Astrocyte (in vitro differentiated cells and primary cell): ENCODE data around the gene CAT.

DNA sequence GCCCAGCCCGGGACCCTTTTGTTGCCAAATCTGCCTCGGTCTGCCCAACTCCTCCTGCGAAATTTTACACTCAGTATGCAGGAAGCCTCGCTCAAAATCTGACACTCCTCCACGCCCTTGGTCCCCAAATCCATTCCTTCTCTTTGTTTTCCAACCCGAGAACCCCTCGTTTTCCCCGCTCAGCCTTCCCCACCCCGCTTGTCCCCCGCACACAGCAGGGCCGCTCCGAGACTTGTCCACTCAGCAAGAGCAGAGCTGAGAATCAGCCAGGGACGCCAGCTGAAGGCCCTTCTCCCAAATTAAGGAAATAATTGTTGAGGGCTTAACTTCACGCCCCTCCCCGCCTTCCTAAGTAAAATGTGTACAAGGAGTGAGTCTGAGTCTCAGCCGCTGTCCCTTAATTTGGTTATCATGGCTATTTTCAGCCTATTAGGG is 461 bp upstream of the FBXO3 start:
- PRO-cap, result no peak
- RRBS, 2 experiments, result no CpG with 5 or more reads among the region's 16 CpGs

DNA sequence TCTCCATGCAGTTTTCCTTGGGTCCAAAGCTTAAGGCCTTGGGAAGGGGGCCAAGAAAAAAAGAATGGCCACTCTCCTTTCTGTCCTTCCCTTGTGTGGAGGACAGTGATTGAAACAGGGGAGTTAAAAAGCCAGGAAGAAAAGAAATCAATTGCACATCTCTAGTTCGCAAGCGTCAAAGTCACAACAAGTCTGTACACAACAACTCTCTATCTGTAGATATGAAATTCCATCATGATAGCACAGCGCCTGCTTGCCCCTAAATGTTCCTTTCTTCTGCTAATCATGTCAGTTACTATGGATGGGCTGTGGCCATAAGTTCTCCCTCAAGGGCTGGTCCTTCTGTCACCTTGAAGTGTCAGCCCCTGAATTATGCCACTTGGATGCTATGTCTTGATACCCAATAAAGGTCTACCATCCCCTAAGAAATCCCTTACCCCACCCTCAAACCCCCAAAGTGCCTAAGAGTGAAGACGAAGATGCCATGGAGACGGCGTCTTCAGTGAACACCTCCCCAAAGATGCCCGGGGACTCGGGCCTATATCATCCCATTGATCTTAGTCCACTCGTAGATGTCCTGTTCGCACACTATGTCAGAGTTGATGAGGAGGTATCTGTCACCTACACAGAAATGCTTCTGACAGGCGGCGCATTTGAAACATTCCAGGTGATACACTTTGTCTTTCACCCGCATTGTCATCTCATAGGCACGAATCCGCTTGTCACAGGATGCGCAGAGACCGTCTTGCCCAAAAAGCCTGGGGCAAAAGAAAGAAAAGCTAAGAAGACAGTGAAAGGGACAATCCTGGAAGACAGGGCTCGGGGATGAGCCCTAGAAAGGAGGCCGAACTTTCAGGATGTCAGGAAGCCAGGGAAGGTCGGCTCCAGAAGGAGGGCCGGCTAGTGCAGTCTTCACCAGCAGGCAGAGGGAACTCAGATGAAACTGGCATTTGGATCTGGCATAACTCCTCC is 32.8 kb downstream of the LMO2 start:
- PRO-cap, result no peak
- RRBS, 2 experiments, result no CpG with 5 or more reads among the region's 21 CpGs

GRCh38 chr11:34097864-34098113 is 7.6 kb upstream of the NAT10 start:
- PRO-cap, result no peak

DNA sequence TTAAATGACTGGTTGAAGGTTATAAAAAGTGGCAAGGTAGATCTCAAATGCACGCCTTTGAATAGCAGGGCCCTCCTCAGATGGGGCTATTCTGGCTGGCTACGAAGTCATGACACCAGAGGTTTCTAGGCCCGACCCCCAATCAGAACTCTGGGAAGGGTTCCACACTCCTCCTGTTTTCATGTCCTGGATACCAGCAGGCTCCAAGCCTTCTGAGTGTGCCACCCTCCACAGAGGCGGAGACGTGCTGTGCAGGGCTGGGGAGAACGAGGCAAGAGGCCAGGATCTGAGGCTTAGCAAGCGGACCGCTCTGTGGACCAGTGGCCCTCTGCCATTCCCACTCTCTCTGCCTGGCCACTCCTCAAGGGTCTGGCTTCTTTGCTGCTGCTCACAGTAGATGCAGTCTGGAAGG is 86.9 kb downstream of the NAT10 start:
- PRO-cap, result no peak
- RRBS, 2 experiments, result no CpG with 5 or more reads among the region's 8 CpGs

GRCh38 chr11:34329221-34329786 is 28.5 kb downstream of the ABTB2 start:
- PRO-cap, result no peak
- RRBS, 2 experiments, result no CpG with 5 or more reads among the region's 1 CpG

DNA sequence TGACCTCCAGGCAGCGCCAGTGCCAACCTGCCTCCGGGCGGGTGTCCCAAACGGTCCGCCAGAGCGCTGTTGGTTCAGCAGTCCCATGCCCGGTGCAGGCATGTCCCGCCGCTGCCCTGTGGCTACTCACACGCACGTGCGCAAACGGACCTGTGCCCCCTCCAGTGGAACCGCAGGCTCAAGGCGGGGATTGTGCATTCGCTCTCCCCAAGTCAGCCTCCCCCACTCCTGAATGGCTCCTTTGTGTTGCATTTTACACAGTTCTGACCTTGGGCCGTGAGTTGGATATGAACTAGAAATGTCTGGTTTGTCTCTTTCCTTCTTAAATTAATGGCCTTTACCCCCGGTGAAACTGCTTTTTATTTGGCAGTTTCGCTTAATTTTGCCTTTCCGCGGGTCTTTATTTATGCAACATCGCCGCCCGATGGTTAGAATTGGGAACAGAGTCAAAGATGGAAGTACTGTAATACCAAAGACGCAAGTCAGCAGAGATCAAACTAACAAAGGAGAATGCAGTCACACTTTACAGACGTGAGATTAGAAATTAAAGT is 1.3 kb upstream of the ABTB2 start:
- PRO-cap, result no peak
- RRBS, 2 experiments, result 1 to 2% methylated on average over 7 of the region's 26 CpGs

- PRO-cap, result bidirectional peak, plus-strand start at chr11:34438934, minus-strand start at chr11:34438769
- RRBS, 2 experiments, result 1 to 2% methylated on average over 5 to 20 of the region's 69 CpGs
These were observed at the start of gene CAT for GRCh38 chr11:34438319-34439733. Gene CAT, plus strand, starts transcription at chr11:34438934.

DNA sequence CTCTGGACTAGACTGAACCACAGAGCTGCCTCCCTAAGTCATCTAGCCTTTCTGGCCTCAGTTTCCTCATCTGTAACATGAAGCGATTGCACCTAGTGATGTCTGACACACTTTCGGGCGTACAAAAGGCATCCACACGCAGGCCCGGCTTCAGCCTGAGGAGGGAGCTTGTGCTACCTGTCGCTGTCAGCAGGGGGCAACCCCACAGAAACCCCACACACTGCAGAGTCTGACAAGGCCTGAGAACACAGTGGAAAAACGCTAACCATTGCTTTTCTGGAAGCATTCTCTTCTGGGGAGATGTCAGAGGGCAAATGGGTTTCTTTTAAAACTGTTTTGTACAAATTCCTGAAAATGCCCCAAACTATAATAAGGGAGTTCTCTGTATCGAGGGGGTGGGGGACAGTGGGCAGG is 737 bp downstream of the ELF5 start:
- PRO-cap, result no peak
- RRBS, 2 experiments, result no CpG with 5 or more reads among the region's 8 CpGs

DNA sequence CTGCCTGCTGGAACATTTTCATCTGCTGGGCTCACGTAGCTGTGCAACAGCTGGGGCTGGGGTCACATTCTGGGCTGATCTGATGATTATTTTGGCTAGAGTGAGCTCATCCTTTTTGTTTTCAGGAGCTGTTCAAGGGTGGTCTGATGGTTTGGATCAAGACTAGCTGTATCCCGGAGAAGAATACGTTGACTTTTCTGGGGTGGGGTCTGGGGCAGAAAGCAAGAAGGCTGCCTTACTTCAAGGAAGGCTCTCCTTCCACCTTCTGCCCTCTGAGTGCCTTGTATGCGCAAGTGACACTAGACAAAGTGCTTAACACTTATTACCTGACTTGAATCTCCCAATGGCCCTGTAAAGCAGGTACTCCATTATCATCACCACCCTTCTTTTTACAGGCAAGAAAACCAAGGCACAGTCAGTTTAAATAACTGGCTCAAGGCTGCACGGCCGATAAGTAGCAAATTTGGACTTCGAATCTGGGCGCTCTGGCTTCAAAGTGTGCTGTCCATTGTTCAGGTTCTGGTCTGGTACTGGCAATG is 19.5 kb upstream of the EHF start:
- PRO-cap, result no peak
- RRBS, 2 experiments, result no CpG with 5 or more reads among the region's 8 CpGs

DNA sequence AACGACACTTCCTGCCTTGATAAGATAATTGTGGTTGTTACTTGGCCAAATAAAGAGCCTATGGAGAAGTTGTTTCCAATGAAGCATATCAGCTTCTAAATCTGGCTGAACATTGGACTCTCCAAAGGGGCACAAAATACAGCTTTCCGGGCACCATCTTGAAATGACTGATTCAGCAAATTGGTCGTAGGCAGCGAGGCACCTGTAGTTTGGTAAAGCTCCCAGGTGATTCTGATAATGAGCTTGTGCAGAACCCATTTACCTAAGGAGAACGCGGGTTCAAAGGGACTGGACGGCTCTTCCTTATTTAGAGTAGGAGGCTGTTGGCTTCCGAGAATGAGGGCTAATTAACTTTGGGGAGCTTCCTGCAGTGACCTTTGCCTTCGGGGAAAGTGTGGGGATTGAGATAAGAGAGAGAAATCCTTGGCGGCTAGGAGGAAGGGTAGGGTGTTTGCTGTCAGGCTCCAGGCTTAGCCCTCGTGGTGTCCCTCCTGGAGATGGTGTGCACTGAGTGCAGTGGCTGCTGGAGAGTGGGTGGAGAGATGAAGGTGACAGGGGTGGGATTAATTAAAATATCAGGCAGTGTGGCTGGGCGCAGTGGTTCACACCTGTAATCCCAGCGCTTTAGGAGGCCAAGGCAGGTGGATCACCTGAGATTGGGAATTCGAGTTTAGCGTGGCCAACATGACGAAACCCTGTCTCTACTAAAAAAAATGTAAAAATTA is 17.4 kb upstream of the EHF start:
- PRO-cap, result no peak
- RRBS, 2 experiments, result no CpG with 5 or more reads among the region's 16 CpGs

GRCh38 chr11:34624024-34624468 is 3.2 kb downstream of the EHF start:
- PRO-cap, result no peak
- RRBS, 2 experiments, result no CpG with 5 or more reads among the region's 11 CpGs

DNA sequence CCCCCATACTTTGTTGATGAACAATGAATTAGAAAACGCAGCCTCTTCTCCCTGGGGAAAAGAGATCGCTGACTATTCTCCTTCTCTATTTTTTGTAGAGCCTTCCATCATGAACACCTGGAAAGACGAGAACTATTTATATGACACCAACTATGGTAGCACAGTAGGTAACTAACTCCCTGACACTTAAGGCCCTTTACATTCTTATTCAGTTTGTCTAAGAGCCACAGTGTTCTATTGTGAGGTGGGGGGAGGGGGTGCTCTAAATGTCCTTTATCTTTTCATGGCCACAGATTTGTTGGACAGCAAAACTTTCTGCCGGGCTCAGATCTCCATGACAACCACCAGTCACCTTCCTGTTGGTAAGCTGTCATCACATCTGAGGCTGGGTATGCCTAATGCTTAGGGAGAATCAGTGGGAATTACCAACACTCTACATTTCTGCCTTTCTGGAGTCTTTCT is 30.6 kb downstream of the EHF start:
- PRO-cap, result no peak
- RRBS, 2 experiments, result no CpG with 5 or more reads among the region's 4 CpGs

- PRO-cap, result no peak
- RRBS, 2 experiments, result no CpG with 5 or more reads among the region's 1 CpG
These were observed 65.7 kb downstream of the APIP start for GRCh38 chr11:34850408-34850892.

DNA sequence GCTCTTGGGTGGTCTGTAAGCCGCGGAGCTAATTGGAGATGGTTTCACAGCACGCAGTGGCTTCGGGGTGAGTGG is 168 bp downstream of the PDHX start:
- PRO-cap, result no peak
- RRBS, 2 experiments, result no CpG with 5 or more reads among the region's 4 CpGs

DNA sequence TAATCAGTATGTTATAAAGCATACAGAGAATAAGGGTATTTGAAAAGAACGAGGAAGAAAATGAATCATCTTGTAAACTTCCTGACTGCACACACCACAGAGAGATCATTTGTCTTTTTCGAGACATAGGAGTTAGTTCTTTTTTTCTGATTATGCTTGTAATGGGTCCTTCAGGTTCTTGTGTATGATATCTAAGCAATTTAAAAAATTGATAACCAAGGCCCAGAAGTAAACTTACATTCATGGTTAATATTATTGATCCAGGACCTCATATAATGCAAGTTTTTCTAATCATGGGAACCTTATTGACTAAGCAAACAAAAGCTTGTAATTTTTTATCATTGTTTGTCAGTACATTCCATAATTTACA is 61.2 kb downstream of the PDHX start:
- PRO-cap, result no peak
- RRBS, 2 experiments, result no CpG with 5 or more reads among the region's 2 CpGs

DNA sequence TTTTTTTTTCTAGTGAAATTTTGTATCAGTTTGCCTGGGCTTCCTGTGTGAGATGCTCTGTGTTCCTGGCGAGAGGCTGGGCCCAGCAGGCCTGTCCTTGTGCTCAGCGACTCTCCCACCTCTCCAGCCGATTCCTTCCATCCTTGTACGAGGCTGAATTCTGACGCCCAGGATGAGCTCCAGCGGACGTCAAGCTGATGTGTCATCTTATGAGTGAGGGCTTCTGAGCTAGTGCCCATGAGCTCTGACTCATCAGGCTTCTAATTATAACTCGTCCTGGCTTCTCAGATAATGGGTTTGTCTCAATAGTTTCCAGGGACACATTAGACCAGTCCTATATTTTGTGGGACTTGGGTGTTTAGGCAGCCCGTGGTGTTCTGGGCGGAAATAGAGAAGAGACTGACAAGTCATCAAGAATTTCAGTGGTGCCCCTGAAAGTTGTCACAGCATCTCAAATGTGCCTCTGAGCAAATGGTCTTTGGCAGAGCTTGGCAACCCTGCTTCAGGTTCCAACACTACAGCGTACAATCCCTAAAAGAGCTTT is 108.2 kb upstream of the CD44 start:
- PRO-cap, result bidirectional peak, plus-strand start at position 305 of the sequence, minus-strand start at position 107 of the sequence
- RRBS, 2 experiments, result no CpG with 5 or more reads among the region's 11 CpGs

GRCh38 chr11:35111054-35111318 is 28.0 kb upstream of the CD44 start:
- PRO-cap, result no peak
- RRBS, 2 experiments, result no CpG with 5 or more reads among the region's 1 CpG

- PRO-cap, result no peak
- RRBS, 2 experiments, result no CpG with 5 or more reads among the region's 11 CpGs
These were observed 2.8 kb downstream of the CD44 start for GRCh38 chr11:35141545-35142339.

GRCh38 chr11:35145894-35146509 is 7.0 kb downstream of the CD44 start:
- PRO-cap, result no peak
- RRBS, 2 experiments, result no CpG with 5 or more reads among the region's 9 CpGs

DNA sequence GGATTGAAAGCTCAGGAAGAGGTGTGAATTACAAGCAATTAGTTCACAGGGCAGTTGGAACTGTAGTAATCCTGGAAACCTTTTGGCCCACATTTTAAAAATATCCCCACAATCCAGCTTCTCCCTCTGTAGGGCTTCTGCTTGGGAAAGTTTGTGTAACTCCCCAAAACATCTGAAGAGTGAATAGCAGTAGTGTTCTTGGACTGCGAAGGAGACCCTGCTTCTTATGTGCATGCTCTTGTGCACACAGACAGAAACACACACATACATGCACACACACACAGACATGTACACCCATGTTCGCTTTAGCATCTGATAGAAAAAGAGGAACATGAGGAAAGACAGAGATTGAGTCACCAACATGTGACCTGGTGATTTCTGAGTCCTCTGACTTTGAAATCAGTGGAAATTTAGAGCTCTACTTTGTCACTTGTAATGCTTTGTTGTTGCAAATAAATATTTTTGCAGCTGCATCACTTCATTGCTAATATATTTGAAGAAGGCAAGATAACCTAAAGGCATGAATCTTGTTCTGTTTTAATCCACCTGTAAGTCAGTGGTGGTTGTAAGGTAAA is 23.7 kb downstream of the CD44 start:
- PRO-cap, result no peak
- RRBS, 2 experiments, result no CpG with 5 or more reads among the region's 2 CpGs